Measurements from ENCODE around the genes LHX4 and GLUL.

- PRO-cap = no peak
Observed at GRCh38 chr1:179850854-179851530, 26.6 kb downstream of the TOR1AIP2 start.

DNA sequence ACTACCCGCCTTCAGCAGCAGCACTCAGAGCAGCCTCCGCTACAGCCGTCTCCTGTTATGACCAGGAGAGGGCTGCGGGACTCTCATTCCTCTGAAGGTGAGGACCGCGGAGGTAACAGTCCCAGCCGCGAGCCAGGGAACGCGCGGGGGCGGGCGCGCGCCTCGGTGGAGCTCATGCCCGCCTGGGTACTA lies 692 bp downstream of the TOR1AIP1 start:
- PRO-cap = no peak

DNA sequence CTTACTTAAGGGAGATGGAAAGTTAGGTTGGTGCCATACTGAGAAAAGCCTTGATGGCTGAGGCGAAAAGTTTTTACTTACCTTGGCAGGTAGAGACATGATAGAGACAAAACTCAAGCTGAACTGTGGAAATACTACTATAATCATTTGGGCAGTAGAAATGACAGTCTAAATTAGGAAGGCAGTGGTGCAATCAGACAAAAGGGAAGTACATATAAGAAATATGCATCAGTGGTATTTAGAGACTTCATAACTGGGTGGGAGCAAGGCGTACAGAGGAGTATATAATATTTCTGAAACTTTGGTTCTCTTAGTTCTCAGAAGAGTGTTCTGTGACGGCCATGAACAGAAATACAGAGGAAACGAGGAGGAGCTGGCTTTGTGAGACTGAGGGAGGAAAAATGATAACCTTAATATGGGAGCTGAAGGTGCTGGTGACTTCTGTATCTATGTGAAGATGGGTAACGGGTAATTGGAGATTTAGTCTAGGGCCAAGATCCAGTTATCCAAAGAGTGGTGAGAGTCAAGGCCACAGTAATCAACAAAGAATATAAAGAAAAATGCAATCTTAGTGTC lies 2.3 kb upstream of the CEP350 start:
- PRO-cap = no peak

DNA sequence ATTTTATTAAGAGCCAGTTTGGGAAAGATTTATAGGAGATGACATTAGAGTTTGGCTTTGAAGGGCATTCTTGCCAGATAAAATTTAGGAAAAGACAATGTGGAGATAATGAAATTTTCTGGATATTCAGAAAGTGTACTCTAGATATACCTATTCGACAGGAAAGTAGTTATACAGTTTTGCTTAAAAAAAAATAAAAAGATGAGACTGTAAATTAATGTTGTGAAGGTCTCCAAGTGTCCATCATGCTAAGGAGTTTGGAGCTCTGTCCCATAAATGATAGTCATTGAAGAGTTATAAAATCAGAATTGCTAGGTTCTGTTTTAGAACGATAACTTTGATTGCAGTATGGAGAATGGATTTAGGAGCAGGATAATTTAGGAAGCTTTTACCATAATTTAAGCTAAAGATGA lies 20.5 kb downstream of the CEP350 start:
- PRO-cap = no peak

- PRO-cap = no peak
Observed at GRCh38 chr1:180011623-180012149, 57.1 kb downstream of the CEP350 start.

DNA sequence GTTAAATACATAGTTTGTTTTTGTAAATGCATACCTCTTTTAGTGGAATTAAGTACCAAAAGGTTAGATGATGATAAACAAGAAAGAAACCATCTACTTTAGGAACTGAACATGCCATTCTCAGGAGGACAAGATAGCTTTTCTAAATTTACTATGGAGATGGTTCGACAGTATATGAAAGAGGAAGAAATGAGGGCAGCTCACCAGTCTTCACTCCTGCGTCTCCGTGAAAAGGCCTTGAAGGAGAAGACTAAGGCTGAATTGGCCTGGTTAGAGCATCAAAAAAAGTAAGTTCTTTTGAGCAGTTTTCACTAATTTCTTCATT lies 99.0 kb downstream of the CEP350 start:
- PRO-cap = no peak

GRCh38 chr1:180080323-180080848 lies 74.3 kb upstream of the QSOX1 start:
- PRO-cap = no peak

DNA sequence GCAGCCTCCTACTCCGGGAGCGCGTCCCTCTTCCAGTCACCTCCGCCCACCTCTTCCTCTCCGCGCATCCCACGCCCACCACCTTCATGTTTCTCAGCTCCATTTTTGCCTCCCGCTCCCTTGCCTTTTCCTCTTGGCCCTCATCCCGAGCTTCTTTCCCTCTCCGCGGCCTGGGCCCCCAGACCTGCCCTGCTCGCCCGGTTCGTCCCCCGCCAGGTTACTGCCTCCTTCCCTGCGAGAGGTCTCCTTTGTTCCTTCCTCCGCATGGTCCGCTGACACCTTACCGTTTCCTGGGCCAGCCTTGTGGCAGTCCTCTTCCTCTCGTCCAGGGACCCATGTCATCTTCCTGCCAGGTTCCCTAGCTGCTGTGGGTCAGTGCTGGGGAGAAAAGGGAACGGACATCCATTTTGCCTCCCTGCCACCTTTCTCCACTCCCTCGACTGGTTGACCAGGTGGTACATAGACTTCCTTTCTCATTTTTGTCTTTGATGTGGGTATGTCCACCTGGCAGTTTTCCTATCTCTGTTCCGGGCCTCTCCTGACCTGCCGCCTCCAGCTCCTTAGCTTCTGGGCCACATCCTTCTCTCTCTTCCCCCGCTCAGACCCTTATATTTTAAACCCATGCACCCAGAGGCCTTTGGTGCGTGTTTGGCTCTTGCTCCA lies 700 bp downstream of the QSOX1 start:
- PRO-cap = bidirectional peak, plus-strand start at position 307 of the sequence, minus-strand start at position 250 of the sequence

GRCh38 chr1:180202252-180202702 lies 27.8 kb upstream of the LHX4 start:
- PRO-cap = no peak

- PRO-cap = unidirectional peak, minus-strand start at chr1:180229883
Observed at GRCh38 chr1:180229328-180230462, at the start of gene LHX4. TSS of gene LHX4 (plus strand) at chr1:180230264.

- PRO-cap = no peak
Observed at GRCh38 chr1:180598541-180599080, 33.2 kb upstream of the XPR1 start.

DNA sequence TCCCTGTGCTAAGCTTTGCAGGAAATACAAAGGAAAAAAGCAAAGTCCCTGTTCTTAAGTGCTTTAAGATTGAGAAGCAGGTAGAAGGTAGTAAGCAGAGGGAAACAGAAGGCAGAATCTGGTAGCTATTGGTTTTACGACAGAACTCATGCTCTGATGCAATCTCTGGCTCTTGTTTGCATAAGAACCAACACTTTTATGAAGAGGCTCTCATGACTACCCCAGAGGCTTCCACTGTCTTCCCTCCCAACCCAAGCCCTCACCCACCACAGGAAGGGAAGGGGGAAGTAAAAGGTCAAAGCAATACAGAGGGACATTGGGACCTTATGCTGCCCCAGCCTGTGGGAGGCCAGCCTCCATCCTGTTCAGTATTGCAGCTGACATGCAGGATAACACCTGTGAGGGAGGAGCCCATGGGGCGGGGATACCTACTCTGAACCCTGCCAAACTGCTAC lies 9.2 kb downstream of the MR1 start:
- PRO-cap = no peak

GRCh38 chr1:181159289-181159789 lies 70.8 kb downstream of the IER5 start:
- PRO-cap = no peak

DNA sequence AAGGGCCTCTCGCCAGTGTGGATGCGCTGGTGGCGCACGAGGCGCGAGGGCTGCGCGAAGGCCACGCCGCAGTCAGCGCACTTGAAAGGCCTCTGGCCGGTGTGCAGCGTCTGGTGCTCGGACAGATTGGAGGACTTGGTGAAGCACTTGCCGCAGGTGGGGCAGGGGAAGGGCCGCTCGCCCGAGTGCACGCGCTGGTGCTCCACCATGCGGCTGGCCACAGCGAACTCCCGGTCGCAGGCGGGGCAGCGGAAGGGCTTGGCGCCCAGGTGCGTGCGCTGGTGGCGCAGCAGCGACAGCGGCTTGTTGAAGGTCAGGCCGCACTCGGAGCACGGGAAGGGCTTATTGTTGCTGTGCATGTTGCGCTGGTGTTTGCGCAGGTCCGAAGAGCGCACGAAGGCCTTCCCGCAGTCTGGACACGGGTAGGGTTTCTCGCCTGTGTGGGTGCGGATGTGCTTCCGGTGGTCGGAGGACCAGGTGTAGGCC lies 4.9 kb downstream of the ZNF648 start:
- PRO-cap = no peak

DNA sequence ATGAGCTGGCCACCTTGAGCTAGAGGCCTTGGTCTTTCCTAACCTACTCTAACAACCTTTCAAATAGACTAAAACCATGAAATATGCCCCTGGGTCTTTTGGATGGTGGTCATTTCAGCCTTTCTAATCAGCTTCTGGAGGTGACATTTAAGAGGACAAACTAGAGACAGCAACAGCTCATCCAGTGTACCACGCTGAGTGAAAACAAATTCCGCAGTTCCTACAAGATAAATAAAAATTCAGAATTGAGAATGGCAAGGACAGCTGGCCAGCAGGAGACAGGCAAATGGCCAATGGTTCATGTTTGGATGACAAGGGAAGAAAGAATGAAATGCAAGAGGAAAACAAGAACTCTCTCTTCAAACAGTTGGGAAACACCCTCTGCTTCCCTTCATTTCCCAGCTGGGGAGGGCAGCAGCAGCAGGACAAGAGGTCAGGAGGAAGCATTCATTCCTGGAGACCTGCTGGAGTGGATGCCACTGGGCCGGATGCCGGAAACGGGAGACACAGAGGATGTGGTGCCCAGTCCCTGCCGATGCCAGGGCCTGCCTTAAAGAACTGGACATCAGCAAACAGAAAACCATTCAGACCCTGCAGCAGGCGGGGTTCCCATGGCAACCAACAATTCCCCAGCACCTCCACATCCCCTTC lies 102.2 kb upstream of the ZNF648 start:
- PRO-cap = no peak

GRCh38 chr1:182181377-182181677 lies 119.8 kb upstream of the ZNF648 start:
- PRO-cap = no peak

GRCh38 chr1:182387490-182388168 lies 4.0 kb downstream of the GLUL start:
- PRO-cap = no peak

DNA sequence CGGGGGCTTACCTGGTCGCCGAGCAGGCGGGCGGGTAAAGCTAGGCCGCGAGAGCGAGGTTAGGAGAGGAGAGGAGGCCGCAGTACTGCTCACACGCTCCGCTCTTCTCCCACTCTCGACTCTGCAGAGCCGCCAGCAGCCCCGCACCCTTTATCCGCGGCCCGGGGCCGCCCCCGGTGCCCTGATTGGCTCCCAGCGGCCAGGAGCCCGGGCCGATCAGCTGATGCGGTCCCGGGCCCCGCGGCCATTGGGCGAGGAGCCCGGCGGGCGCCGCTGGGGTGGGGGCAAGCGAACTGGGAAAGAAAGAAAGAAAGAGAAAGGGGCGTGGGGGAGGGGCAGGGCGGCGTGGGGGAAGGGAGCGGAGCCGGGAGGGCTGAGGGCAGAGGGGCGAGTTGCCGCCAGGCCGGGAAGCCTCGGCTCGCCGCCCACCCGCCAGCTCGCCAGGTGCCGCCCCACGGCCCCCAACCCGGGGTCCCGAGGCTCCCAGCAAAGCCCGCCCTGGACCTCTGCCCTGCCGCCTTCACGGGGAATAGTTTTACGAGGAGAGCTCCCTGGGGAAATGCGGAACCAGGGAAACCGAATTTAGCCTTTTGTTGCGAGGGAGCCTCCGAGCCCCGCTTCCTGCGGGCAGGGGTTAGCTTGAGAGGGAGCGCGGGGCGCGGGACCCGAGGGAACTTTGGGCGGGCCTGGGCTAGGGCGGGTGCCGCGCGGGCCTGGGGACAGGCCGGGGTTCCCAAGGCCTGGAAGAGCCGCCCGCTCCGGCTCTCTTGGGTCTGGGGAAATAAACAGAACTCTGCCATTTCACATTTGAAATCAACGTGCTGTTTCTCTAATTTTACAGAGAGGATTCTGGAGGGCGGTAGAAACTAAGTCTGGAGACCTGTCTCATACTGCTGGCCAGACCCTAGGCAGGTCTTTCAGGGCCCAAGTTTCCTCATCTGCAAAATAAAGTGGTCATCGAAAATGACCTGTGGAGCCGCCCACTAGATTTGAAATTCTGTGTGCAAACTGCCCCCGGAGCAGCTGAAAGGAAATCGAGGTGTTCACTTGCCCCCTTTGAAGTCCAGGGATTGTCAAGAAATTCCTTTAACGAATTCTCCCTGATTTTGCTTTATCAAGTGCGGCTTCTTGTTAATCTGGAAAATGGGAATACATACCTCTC lies at the start of gene GLUL:
TSS of gene GLUL (minus strand) at position 123 of the 1,162 bp plus-strand sequence.
- PRO-cap = bidirectional peak, plus-strand start at position 382 of the sequence, minus-strand start at position 123 of the sequence

GRCh38 chr1:182608737-182609396 lies 4.7 kb upstream of the RGS16 start:
- PRO-cap = no peak

DNA sequence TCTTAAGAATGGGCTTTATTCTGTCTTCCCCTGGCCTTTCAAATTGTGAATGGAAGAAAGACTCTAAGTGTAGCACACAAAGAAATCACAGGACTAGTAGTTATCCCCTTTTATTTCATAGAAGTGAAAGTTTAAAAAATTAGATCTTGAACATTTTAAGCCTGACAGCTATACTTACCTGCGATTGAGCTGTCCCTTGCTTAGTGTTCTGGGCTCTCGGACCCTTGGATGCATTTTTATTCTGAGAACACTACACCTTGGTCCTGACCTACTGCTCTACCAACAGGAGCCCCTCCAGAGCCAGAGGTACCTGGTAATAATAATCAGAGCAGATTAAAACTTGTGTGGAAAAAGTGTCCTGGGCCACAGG lies 14.8 kb downstream of the NPL start:
- PRO-cap = unidirectional peak, plus-strand start at position 171 of the sequence